HT1080 (cell line): Measurements from ENCODE around the gene ACSS3.

DNA sequence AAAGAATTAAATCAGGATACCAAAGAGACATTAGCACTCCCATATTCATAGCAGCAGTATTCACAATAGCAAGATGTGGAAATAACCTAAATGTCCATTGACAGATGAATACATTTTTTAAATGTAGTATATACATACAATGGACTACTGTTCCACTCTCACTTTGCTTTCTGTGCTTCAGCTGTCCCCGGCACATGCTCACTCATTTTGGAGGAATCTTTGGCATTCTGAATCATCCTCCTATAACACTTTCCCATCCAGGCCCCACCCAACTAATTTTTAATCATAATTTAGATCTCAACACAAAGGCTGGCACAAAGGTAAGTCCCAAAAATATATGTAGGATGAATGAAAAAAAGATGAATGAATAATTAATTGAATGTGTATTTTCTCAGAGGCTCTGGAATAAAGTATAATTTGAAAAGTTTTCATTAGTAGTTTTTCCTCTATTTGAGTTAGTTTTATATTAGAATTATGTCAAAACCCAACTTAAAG, 99.3 kb downstream of the SYT1 start:
RAMPAGE:
- cytosol, long total RNA, result no peak
- long total RNA, result no peak
- nucleus, long total RNA, result no peak

GRCh38 chr12:79455172-79455722, 235.5 kb downstream of the PAWR start:
RAMPAGE:
- cytosol, long total RNA, result no peak
- long total RNA, result no peak
- nucleus, long total RNA, result no peak

DNA sequence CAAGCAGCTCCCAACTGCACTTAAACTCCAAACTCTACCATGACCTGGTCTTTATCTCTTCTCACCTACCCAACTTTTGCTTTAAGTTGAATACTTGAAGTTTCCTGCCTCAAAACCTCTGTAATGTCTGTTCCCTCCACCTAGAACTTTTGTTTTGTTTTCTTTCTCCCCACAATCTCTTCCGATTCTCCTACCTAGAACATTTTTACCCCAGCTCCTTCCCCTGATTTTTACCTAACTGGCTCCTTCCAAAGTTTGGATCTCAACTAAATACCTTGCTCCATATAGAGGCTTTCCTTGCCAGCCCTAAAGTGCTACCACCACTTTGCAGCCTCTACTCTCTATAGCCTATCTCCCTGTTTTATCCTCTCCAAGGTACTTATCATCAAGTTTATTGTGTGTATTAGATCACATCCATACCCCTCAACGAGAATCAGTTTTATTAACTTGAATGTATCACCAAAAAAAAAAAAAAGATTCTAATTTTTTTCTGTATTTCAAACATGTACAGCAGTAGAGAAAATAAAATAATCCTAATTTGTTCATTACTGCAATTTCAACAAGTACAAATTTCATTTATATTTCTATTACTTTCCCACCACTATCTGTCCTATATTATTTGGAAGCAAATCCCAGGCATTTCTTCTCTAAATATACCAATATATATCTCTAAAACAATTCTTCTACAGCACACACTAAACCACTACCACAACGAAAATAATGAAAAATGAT, 18.3 kb downstream of the PAWR start:
RAMPAGE:
- cytosol, long total RNA, result no peak
- long total RNA, result no peak
- nucleus, long total RNA, result no peak

DNA sequence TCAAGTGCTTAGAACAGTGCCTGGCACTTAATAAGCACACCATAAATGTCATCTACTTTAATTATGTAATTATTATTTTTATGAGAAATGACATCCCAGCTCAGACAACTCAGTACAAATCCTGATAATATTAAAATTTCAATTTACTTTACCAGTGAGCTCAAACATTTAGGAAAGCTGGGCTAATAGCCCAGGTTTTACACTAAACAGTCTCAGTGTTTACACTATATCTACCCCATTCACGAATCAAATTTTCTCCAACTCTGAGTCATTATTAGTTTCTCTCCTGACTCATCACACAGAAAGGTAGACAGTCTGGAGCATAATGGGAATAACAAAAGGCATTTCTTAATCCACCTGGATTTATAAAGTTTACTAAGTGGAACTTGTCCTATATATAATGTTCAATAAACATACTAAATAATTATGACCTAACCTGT, 5.7 kb downstream of the PAWR start:
RAMPAGE:
- cytosol, long total RNA, result no peak
- long total RNA, result no peak
- nucleus, long total RNA, result no peak

DNA sequence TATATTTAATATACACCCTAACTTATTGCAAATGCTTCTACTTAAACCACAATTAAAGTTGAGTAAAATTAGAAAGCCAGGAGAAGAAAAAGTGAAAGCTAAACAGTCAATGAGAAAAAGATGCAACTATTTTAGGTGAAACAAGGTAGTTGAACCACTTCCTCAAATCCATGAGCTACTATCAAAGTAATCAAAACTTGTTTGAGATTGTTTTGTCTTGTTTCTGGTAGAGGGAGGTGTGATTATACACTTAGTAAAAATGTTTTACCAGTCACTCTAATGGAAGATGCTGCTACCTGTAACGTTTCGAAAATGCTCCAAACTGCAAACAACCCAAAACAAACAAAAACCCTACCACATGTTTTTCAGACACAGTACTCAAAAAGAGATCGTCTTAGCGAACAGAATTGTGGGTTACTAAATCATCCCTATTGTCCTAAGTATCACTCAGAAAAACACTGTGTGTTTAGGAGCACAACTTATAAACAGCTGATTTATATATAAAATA, 2.0 kb downstream of the PAWR start:
RAMPAGE:
- cytosol, long total RNA, result no peak
- long total RNA, result no peak
- nucleus, long total RNA, result no peak

DNA sequence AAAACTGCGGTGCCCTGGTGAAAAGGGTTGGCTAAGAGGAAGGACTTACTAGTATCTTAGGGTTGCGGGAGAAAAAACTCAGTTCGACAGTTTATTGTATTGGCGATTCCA, 731 bp upstream of the PAWR start:
RAMPAGE:
- cytosol, long total RNA, result no peak
- long total RNA, result no peak
- nucleus, long total RNA, result no peak

GRCh38 chr12:79691751-79692347, 1.1 kb upstream of the PAWR start:
RAMPAGE:
- cytosol, long total RNA, result no peak
- long total RNA, result no peak
- nucleus, long total RNA, result no peak

DNA sequence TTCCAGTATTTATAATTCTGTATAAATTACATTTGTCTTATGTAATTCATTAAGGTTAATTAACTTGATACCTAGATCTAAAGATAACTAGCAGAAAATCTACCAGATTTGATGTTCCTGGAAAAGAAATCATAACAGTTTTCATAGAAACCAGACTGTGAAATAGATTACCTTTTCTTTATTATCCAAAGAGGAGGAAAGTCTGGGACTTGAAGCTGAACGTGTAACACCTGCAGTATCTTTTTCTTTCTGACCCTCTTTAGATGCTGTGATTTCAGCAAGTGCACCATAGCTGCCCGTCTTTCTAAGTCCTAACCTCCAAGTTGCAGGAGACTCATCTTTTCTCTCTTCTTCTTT, 118.8 kb upstream of the PAWR start:
RAMPAGE:
- cytosol, long total RNA, result no peak
- long total RNA, result no peak
- nucleus, long total RNA, result no peak

RAMPAGE:
- cytosol, long total RNA, result no peak
- long total RNA, result no peak
- nucleus, long total RNA, result no peak
These were observed 43.6 kb upstream of the PTPRQ start for GRCh38 chr12:80400396-80400802.

DNA sequence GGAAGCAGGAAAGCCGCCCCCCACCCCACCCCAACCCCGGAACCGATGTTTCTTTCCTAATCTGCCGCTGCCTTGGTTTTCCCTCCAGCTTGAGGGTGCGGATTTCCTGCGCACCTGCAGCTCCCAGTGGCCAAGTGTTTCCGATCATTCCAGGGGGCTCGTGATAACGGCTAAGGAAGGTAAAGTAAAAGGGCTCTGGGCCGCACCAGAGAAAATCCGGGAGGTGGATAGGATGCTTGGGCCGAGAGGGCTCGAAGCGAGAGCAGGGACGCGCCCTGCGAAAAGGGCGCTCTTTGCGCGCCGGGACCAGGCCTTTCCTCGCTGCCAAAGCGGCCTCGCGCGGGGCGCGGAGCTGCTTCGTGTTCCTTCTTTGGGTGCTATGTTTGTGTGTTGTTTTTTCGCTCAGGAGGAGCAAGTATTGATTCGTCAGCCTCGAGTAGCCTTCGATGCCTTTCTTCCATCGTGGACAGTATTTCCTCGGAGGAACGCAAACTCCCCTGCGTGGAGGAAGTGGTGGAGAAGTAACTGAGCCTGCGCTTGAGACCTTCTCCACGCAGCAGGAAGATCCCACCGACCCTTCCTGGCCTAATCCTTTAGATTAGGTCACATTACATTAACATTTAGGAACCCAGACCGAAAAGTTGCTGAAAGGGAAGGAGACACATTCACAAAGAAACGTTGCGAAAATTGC, 1.1 kb downstream of the MYF6 start:
RAMPAGE:
- cytosol, long total RNA, result no peak
- long total RNA, result no peak
- nucleus, long total RNA, result no peak

DNA sequence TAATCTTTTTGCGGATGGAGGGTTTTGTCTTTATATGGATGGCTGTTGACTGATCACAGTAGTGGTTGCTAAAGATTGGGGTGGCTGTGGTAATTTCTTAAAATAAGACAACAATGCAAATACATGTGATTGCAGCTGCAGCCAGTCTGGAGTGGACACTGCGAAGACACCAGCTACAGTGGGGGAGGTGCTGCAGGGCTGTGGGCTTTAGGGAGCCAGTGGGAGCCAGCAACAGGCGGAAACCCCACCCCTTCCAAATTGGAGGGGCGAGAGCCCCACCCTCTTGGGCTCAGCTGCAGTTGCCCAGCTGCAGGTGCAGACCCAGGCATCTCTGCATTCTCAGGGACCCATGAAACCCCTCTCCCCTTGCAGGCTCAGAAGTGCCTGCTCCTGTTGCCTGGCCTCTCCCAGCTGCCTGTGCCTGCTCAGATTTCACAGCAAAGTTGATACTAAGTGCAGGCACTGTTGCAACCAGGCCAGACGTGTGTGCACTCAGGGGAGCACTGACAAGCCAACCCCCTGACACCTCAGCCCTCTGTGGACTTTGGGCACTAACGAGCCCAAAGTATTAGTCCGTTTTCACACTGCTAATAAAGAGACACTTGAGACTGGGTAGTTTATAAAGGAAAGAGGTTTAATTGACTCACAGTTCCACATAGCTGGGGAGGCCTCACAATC, 104.9 kb downstream of the MYF5 start:
RAMPAGE:
- cytosol, long total RNA, result no peak
- long total RNA, result no peak
- nucleus, long total RNA, result no peak

GRCh38 chr12:80829793-80830357, 107.9 kb downstream of the LIN7A start:
RAMPAGE:
- cytosol, long total RNA, result no peak
- long total RNA, result no peak
- nucleus, long total RNA, result no peak

RAMPAGE:
- cytosol, long total RNA, result no peak
- long total RNA, result no peak
- nucleus, long total RNA, result no peak
These were observed at the start of gene ACSS3 for GRCh38 chr12:81077308-81078487. Gene ACSS3, plus strand, starts transcription at chr12:81078079.

GRCh38 chr12:81086233-81086829, 8.5 kb downstream of the ACSS3 start:
RAMPAGE:
- cytosol, long total RNA, result no peak
- long total RNA, result no peak
- nucleus, long total RNA, result no peak

RAMPAGE:
- cytosol, long total RNA, result no peak
- long total RNA, result no peak
- nucleus, long total RNA, result no peak
These were observed 8.1 kb downstream of the CCDC59 start for GRCh38 chr12:82350120-82350537.

GRCh38 chr12:82682845-82683340, 3.8 kb upstream of the TMTC2 start:
RAMPAGE:
- cytosol, long total RNA, result no peak
- long total RNA, result no peak
- nucleus, long total RNA, result no peak

GRCh38 chr12:82804824-82805273, 118.1 kb downstream of the TMTC2 start:
RAMPAGE:
- cytosol, long total RNA, result no peak
- long total RNA, result no peak
- nucleus, long total RNA, result no peak

DNA sequence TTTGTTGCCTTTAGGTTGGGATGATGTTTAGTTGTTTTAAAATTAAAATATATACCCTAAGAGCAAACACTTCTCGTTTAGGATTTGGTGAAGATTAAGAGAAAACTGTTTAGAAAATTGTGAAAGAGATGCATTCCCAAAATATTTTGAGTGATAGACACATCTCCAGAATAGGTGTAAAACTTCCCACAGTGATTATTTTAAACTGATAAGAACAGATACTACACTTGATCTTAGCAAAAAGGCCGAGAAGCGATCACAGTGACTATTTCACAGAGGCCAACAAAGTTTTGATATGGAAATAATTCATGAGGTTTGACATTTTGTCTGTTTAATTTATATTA, 18.9 kb downstream of the SLC6A15 start:
RAMPAGE:
- cytosol, long total RNA, result no peak
- long total RNA, result no peak
- nucleus, long total RNA, result no peak

DNA sequence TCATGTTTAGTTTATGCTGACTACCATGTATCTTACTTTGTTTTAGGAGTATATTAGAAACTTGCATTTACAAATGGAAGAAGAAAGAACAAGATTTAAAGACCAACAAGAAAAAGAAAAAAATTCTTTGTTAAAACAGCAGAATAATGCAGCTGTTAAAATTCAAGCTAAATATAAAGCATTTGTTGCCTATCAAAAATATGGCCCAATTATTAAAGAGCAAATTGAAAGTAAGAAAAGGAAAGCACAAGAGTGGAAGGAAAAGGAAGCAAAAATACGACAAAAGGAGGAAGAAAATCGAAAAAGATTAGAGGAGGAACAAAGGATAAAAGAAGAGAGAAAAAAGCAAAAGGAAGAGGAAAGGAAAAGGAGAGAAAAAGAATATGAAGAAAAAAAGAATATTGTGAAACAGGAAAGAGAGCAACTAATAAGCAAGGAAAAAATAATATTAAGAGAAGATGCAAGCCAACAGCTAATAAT, 19.4 kb downstream of the LRRIQ1 start:
RAMPAGE:
- cytosol, long total RNA, result no peak
- long total RNA, result no peak
- nucleus, long total RNA, result no peak

RAMPAGE:
- cytosol, long total RNA, result no peak
- long total RNA, result no peak
- nucleus, long total RNA, result no peak
These were observed 100.1 kb downstream of the RASSF9 start for GRCh38 chr12:85736191-85736521.